ENCODE data around the genes IGSF3, CD2 and GDAP2.

GRCh38 chr1:116531759-116532529 is 38.9 kb downstream of the CD58 start:
- PRO-cap = no peak
- RAMPAGE, long total RNA = no peak

DNA sequence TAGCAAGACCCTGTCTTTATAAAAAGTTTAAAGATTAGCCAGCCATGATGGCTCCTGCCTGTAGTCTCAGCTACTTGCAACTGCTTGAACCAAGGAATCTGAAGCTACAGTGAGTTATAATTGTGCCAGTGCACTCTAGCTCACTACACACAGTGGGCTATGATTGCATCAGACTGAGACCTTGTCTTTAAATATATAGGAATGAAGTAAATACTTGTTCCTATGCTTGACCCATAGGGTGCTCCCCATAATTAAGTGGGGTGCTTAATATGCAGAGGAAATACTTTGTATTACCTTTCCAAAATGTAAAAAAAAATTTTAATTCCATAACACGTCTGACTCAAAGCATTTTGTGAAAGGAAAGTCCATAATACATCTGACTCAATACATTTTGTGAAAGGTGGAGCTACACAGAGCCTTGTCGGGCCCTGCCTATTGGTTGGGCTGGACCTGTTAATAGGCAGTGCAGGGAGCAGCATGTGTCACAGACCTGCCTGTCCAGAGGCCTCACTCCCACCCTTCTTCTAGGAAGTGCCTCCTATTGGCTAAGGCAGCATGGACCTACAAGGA is 33.7 kb downstream of the CD58 start:
- PRO-cap = no peak
- RAMPAGE, long total RNA = no peak

DNA sequence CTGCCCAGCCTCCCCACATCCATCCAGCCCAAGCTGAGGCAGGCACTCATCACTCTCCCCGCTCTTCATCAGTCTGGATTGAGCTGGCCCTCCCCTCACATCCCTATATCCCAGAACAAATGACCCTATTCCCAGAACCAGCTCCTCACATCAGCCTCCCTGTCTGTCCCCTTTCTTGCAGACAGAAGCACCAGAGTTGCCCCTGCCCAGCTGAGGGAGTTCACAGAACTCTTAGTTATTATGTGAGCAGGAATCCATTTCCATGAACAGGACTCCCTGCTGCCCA is 897 bp upstream of the CD58 start:
- PRO-cap = no peak
- RAMPAGE, long total RNA = no peak

DNA sequence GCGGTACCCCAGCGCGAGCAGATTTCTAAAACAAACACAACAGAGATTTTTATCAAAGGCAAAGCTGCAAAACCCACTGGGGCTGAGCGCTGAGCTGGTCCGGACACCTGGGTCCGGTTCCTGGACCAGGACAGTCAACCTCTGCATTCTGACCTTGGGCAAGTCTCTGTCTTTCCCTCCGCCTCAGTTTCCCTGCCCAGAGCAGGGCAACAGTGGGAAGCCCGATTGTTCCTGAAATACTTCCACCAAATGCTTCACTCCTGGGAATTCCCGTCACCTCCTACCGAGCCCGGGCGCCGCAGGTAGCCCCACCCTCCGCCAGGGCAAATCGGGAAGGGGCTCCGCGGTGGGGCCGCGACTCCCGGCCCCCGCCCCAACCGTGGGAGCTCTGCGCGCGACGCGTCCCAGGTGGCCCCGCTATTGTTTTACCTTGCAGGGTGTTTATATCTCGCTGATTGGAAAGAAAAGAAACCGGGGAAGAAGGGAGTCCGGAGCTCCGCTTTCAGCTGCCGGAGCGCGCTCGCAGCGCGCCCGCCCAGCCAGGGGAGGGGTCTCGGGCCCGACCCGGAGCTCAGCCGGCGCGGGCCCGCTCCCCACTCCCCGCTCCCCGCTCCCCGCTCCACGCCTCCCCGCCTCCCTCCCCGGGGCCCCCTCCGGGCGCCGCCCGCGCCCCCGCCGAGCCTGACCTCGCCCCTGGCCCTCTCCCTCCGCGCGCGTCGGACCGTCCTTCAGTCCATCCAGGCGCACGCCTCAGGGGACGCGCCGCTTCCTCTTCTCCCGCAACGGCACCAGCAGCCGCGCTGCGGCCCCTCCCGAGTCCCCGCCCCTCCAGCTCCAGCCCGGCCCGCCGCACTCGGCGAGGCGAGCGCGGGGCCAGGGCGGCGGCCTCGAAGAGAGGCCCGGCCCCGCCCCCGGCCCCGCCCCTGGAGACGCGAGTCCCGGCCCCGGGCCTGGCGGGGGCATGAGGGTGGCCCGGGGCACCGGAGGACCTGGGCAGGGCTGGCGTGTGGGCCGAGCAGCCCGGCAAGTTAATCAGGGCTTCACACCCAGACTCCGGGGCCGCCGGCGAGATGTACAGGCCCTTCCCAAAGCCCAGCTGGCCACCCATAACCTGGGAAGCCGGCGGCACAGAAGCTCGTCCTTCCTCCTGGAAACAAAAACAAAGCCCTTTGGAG is at the start of gene IGSF3:
Gene IGSF3, minus strand, starts transcription at position 802 of the 1,175 bp plus-strand sequence.
- PRO-cap = unidirectional peak, minus-strand start at position 537 of the sequence; bidirectional peak, plus-strand start at position 850 of the sequence, minus-strand start at position 768 of the sequence
- RAMPAGE, long total RNA = start-site peak on the minus strand centred at position 759 of the sequence, 6 bp wide, 43 reads

DNA sequence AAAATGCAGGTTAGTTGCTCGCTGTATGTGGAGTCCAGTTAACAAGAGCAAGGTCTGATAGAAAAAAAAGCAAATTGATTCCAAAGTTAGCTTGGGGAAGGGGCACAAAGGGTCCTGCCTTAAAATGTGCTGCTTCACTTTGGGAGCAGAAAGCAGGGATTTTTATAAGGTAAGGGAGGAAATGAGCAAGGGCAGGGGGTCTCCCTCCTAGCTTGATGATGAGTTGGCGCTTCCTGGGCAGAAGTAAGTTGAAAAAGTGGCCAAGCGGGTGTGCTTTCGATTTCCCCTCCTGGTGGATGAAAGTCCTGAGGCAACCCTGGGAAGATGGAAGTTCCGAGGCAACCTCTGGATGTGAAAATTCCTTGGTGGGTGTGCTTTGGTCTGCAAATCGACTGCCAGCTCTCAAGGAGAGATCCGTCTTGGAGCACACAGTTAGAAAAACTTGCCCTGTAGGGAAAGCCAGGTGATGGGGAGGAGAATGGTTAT is 41.8 kb upstream of the CD2 start:
- PRO-cap = no peak
- RAMPAGE, long total RNA = no peak

GRCh38 chr1:116754029-116754770 is at the start of gene CD2:
Gene CD2, plus strand, starts transcription at chr1:116754430.
- PRO-cap = unidirectional peak, minus-strand start at chr1:116754353
- RAMPAGE, long total RNA = no peak

DNA sequence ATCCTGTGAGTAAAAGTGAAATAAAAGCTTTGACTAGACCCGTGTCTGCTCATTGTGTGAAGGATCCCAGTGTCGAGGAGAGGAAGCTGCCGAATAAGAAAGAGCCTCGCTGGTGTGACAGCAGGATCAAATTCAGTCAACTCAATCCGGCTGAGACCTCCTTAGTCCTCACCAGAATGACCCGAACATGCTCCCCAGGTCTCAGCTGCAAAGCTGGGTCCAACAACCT is 14.9 kb downstream of the CD2 start:
- PRO-cap = no peak
- RAMPAGE, long total RNA = no peak

- PRO-cap = no peak
- RAMPAGE, long total RNA = no peak
Measured at GRCh38 chr1:116803538-116803916, 49.3 kb downstream of the CD2 start.

DNA sequence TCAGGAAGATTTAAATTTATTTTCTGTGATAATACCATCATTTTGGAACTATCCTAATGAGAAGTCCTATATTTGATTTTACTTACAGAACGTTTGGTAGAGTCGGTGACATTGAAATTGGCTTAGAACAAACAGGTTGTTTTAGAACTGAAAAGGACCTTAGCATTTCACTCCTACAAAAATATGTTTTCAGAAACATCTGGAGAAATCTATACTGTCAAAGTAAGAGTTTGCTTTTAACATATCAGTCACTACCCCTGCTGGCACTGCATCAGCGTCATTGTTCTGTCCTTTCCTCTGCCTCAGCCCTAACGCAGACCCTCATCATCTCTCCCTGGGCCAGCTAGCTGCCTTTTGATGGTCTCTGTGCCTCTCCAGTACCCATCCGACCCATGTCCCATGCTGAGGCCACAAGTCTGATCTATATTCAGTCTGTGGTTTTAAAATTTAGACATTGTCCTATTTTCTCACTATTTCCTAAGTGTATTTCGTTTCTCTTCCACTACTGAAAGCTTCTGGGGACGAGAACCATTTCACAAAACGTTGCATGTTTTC is 53.1 kb downstream of the CD2 start:
- PRO-cap = no peak
- RAMPAGE, long total RNA = no peak

DNA sequence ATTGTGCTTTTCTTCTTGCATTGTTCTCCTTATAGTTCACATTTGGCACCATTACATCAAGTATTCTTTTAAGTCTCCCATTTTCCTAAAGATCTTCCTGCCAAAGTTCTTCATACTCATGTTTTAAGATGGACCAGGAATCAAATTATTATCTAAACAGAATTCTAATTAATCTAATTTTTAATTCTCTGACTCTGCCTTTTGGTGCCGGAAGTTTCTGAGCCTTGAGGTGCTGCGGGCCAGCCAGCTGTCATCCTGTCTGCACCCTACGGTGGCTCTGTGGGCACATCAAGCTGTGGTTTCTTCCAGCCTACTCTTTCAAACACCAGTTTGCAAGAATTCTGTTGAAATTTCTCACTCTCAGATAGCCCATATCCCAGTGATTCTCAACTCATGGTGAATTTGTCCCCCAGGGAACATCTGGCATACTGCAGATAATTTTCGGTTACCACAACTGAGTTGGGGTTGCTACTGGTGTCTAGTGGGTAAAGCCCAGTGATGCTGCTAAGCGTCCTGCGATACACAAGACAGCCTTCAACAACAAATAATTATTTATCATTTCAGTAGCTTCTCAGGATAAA is 62.2 kb downstream of the CD2 start:
- PRO-cap = no peak
- RAMPAGE, long total RNA = no peak

DNA sequence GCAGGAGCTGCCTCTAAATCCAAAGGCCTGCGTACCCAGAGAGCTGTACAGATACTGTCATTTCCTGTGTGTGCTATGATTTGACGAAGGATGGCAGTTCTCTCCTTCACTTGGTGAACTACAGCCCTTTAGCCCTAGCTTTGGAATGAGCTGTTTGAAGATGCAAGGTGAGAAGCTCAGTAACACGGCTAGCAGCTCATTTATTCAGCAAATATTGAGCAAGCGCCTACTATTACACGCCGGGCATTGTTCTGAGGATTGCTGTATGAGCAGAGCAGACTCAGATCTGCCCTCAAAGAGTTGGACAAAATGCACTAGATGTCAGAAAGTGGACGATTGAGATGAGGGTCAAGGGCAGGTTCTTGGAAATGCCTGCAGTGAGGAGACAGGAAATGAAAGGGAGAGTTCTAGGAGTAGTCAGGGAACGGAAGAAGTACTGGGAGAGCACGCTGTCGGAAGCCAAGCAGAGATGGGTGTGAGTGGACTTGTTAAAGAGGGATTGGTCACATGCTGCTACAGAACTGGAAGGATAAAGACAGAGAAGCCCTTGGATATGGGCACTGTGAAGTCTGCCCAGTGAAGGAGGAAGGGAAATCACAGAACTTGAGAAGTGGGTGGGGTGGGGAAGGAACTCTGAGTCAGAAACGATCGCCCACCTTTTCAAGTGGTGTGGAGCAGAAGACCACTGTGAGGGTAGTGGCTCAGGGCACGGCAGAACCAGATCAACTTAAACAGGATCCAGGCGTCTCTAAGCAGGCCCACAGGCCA is 7.0 kb downstream of the PTGFRN start:
- PRO-cap = no peak
- RAMPAGE, long total RNA = no peak

GRCh38 chr1:117033486-117033878 is 26.6 kb upstream of the TTF2 start:
- PRO-cap = no peak
- RAMPAGE, long total RNA = no peak

- PRO-cap = no peak
- RAMPAGE, long total RNA = no peak
Measured at GRCh38 chr1:117147749-117148626, 26.4 kb upstream of the TRIM45 start.

DNA sequence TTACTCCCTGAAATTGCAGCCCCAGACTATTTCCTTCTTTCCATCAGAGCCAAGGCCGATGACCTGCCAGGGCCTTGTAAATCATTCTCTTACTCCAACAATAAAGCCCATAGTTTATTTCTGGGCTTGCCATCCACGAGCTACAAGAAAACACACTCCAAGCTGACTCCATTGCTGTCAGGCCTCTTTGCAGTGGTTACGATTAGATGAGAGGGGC is 21.3 kb upstream of the VTCN1 start:
- PRO-cap = no peak
- RAMPAGE, long total RNA = no peak

GRCh38 chr1:117632708-117632937 is 26.8 kb downstream of the TENT5C start:
- PRO-cap = no peak
- RAMPAGE, long total RNA = no peak

GRCh38 chr1:117651400-117652050 is 45.7 kb downstream of the TENT5C start:
- PRO-cap = no peak
- RAMPAGE, long total RNA = no peak

GRCh38 chr1:117695830-117696740 is 90.2 kb downstream of the TENT5C start:
- PRO-cap = bidirectional peak, plus-strand start at chr1:117696074, minus-strand start at chr1:117695925; bidirectional peak, plus-strand start at chr1:117696322, minus-strand start at chr1:117696194
- RAMPAGE, long total RNA = no peak

- PRO-cap = no peak
- RAMPAGE, long total RNA = no peak
Measured at GRCh38 chr1:117800188-117800387, 129.3 kb downstream of the GDAP2 start.

GRCh38 chr1:117929130-117929860 is at the start of gene GDAP2:
Gene GDAP2, minus strand, starts transcription at chr1:117929621.
- PRO-cap = bidirectional peak, plus-strand start at chr1:117929754, minus-strand start at chr1:117929621
- RAMPAGE, long total RNA = start-site peak on the minus strand at chr1:117929577-117929603, 65 reads; start-site peak on the plus strand at chr1:117929753-117929782, 155 reads

DNA sequence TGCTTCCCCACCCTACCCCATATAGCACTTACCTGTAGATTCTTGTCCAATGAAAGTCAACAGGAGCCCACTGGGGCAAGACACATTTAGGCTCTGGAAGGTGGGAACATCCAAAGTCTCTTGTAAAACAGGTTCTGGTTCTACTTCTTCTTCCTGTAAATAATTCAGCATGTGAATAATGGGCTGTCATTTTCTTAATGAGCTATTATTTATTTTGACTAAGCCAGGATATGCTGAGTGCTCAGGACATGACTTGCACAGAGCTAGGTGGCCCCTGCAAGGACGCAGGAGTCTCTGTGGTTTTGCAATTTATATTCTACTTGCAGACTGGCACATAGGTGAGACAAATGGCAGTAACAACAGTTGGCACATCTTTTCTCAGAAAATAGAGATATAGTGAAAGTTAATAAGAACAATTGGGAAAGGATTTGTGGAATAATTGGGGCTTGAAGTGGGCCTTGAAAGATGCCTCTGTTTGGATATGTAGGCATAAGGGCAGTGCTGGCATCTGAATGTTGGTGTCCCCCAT is 98.8 kb downstream of the WDR3 start:
- PRO-cap = no peak
- RAMPAGE, long total RNA = start-site peak on the minus strand centred at position 60 of the sequence, 45 bp wide, 17 reads

Measured in vagina (tissue), 1 donor.